SJSA1 (cell line): Measurements from ENCODE around the gene OTULINL.

DNA sequence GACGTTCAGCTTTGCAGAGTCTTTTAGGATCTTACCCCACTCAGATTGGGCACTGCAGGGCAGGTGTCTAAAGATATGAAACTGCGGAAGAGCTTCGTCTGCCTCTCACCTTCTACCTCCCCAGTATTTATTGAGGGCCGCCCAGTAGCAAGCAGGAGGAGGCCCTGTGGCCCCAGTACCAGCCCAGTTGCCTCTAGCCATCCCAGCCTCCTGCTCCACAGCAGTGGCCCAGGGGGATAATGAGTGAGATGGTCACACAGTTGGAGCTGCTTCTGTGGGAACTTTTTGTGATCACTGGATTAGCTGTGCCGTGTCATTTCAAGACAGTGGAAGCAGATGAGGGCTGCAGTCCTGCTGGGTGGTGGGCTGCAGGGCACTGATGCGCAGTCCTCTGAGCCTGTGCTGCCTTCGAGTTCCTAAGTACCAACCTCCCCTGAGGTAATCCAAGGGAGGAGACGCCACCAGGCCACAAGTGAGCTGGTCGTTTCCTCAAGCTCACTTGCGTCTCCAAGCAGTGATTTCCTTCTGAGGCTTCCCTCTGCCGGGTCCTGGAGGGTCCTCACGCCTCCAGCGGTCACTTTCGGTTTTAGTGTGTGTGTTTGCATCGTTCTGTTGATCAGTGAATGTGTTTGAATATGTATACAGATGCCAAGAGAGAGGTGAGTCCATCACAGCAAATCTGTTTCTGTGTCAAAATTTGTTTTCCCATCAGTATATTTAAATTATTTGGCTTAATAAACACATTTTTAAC lies 115.6 kb downstream of the TRIO start:
- RAMPAGE, long total RNA = no peak

- RAMPAGE, long total RNA = no peak
Observed at GRCh38 chr5:14449736-14450613, 131.6 kb upstream of the OTULINL start.

GRCh38 chr5:14471237-14471697 lies 110.3 kb upstream of the OTULINL start:
- RAMPAGE, long total RNA = no peak

DNA sequence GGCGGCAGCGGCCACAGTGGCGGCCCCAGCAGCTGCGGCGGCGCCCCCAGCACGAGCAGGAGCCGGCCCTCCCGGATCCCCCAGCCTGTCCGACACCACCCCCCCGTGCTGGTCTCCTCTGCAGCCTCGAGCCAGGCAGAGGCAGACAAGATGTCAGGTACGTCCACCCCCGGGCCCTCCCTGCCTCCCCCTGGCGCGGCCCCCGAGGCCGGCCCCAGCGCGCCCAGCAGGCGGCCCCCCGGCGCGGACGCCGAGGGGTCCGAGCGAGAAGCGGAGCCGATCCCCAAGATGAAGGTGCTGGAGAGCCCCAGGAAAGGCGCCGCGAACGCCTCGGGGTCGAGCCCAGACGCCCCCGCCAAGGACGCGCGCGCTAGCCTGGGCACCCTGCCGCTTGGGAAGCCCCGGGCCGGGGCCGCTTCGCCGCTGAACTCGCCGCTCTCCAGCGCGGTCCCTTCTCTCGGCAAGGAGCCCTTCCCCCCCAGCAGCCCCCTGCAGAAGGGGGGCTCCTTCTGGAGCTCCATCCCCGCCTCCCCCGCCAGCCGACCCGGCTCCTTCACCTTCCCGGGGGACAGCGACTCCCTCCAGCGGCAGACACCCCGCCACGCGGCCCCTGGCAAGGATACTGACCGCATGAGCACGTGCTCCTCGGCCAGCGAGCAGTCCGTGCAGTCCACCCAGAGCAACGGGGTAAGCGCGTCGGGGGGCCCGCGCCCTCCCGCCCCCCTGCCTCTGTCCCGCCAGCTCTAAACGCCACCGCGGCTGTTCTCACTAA lies 93.8 kb upstream of the OTULINL start:
- RAMPAGE, long total RNA = no peak

- RAMPAGE, long total RNA = no peak
Observed at GRCh38 chr5:14578143-14578551, 3.4 kb upstream of the OTULINL start.

DNA sequence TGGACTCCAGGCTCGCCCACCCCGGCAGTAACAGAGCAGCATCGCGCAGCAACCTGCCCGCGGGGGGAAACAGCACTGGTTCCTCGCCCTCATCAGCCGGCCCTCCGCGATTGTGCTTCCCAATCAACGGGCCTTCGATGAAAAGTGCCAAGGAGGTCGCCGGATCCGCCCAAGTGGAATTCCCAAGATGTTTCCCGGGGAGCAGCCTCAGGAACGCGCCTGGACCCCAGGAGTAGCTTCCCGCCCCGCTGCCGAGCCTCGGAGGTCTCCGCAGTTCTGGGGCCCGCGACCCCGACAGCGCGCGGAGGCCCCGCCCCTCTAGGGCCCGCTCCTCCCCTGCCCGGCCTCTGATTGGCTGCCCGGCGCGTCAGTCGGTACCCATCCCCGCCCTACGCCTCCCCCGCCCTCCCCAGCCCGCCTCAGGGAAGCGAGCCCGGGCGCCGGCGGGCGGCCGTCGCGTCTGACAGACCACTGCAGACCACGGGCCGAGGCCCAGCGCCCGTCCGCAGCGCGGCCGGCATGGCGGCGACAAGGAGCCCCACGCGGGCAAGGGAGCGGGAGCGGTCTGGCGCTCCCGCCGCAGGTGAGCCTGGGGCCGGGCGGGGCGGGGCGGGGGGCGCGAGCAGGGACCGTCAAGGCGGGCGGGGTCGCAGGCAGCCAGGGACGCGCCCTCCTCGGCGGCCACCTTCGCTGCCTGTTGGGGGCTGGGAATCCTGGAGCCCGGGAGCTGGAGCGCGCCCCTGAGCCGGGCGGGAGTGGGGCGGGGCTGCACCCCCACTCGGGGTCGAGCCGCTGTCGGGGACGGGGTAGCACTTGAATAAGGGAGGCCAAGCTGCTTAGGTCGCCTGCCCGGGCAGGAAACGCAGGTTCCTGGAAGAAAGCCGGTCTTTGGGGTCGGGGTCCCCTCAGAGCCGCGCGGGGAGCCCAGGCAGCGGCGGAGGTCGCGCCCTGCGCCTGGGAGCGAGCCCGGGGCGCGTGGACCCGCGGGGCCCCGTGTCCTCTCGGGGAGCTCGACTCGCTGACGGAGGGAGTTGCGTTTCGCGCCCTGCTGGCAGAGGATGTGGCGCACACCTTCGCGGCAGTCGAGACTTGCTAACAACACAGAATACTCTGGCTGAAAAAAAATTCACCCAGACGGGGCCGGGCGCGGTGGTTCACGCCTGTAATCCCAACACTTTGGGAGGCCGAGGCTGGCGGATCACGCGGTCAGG lies at the start of gene OTULINL:
TSS of gene OTULINL (plus strand) at position 417 of the 1,211 bp plus-strand sequence.
- RAMPAGE, long total RNA = no peak

- RAMPAGE, long total RNA = no peak
Observed at GRCh38 chr5:14610881-14611486, 29.4 kb downstream of the OTULINL start.

DNA sequence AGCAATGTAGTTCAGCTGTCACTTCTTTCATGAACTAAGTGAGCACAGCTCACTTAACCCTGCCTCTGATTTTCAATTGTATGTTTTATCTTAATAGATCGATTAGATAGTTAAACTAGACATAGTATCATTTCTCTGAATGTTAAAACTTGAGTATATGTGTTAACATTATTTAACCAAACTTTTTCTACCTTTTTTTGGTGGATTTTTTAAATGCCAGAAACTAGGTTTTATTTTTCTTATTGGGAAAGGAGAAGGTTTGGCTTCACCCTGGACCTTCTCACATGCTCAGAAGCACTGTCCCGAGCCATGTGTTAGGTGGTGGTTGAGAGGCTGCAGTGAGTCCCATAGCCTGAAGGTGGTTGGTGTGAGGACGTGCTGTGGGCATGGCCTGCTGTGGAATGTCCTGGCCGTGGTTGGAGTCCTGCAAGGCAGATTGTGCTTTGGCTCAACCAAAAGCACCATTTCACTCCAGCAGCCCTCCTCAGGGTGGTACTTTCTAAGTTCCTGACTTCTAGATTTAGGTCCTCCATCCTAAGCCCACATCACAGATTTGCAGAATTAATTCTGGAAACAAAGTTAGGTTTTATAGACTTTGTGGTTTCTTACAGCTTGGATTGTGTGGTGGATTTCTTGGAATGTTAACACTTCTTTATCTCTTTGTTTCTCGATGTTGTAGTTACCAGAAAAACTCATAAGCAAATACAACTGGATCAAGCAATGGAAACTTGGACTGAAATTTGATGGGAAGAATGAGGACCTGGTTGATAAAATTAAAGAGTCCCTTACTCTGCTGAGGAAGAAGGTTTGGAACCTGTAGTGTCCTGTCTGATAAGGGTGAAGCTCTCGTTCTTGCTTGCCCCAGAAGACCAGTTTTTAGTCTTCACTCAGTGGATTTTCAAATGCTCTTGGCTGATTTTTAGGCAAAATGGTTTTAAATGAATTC lies 22.6 kb downstream of the OTULIN start:
- RAMPAGE, long total RNA = no peak

DNA sequence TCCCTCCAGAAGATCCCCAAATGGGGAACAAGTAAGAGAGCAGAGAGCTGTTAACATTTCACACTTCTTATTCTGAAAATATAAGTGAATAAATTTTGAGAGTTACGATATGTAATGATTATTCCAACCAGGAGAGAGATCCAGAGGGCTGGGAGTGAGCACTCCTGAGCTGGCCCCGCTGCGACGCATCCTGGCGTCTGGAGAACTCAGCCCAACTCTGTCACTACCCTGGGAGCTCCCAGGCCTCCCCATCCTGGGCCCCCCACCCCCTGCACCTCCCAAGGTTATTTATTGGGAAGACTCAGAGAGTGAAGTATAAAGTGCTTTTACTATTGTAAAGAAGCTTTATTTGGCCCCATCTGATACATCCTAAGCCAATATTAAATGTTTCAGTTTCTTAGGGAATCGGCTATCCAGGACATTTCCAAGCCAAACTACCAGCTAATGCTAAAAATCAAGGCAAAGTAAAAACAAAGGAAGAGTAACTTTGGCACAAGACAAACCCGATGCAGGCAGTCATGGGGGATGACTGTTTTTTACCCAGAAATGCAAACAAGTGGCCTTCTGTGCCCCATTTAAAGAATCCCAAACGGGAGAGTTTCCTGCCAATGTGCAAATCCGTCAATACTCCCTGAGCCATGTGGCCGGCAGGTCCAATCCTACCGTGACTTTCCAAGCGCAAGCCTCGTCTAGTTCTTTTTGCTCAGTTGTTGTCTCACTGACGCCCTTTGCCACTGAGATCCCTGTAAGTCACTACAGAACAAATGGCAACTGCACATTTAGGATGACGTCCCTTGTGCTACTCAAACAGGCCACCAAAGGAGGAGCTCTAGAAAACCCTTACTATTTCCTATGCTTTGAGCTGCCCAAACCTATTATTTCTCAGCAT lies 43.1 kb downstream of the OTULIN start:
- RAMPAGE, long total RNA = no peak

GRCh38 chr5:14811954-14812614 lies 59.5 kb downstream of the ANKH start:
- RAMPAGE, long total RNA = no peak

GRCh38 chr5:14992635-14993108 lies 121.1 kb upstream of the ANKH start:
- RAMPAGE, long total RNA = no peak

DNA sequence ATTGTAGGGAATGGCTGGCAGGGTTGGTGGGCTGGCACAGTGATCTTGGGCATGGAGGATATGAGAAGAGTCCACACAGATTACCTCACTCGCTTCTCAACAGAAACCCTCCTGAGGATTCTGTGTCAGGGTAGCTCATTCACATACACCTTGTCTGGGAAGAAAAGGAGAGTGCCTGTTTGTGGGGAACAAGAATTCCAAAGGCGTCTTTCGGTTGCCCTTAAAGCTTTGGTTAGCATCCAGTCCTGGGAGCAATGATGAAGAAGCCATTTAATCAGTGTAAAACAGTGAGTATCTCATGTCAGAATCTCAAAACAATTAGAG lies 26.2 kb downstream of the FBXL7 start:
- RAMPAGE, long total RNA = no peak

DNA sequence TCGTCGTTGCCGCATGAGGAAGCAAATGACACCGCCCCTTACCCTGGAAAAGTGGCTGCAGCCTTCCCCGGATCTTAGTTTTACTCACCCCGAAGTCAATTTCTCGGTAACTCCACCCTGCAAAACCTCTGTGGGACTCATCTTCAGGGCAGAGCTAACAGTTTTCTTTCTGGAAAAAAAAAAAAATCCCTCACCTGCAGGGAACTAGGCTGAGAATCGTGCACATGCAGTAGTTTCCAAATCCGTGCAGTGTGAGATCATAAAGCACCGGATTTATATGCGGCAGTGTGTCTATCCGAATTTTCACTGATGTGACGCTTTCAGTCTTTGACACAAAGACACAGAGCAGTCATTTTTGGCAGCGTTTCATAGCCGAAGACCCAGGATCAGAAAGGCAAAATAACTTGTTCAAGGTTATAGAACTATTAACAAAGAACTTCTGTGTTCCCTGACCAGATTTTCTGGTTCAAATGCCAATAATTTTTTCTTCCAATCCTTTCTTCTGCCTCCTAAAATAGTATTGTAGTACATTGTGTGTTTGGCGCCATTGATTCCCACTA lies 1.0 kb upstream of the MARCHF11 start:
- RAMPAGE, long total RNA = no peak

- RAMPAGE, long total RNA = no peak
Observed at GRCh38 chr5:16528248-16528727, 62.7 kb upstream of the ZNF622 start.

GRCh38 chr5:16568910-16569307 lies 47.9 kb downstream of the RETREG1 start:
- RAMPAGE, long total RNA = no peak

DNA sequence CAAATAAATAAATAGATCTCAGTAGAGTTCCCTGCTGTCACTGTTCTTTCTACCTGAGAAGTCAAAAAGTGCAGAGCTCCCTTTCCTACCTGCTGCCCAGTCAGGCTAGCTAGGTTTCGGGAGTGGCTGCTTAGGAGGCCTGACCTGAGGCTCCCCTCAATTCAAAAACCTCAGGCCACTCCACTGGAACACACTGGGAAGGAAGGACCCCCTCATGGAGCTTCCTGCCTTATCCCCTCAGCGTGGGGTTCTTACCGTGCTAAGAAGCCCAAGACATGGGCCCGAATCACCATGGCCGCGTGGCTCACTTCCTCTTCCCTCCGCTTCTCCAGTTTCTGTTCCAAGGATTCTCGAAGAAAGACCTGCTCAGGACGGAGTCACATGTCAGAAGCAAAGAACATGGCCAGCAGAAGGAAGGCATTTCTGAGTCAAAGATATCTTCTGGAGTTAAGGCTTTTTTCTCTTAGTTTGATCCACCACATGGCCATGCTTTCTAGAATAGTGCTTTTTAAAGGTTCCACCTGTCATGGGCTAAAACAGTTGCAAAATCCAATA lies 87.6 kb upstream of the RETREG1 start:
- RAMPAGE, long total RNA = no peak

DNA sequence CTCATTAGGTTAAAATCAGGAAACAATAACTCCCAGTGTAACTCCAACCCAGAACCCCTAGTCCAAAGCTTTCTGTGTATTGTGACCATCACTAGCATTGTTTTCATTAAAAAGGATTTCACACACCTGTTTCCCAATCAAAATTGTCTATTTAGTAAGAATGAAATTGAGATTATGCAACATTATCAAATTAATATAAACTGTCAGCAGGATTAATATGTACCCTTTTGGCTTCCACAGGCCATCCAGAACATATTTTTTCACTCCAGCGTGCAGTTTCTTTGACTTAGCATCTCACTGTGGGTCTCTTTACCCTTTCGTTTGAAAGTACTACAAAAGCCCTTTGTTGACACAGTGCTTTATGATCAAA lies 55.0 kb downstream of the MYO10 start:
- RAMPAGE, long total RNA = no peak

DNA sequence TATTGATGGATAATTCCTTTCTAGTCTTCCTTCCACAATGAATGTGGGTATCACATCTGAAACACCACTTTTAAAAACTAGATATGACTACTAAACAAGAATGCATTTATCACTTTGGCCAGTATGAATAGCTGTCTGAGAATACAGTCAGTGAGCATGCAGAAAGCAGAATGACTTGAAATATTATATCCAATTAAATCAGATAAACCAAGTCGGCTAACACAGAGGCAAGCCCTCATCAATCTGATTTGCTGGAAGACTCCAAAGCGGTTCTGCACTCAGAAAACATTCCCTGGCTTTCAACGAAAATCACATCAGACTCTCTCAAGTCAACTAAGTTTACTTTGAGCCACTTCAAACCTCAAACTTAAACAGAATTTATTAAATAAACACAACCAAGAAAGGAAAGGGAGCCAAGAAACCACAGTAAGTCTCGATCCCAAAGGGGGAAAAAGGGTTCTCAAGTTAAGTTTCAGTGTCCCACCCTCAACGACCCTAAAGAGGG lies 1.4 kb downstream of the MYO10 start:
- RAMPAGE, long total RNA = no peak

- RAMPAGE, long total RNA = no peak
Observed at GRCh38 chr5:17129239-17129469, 88.3 kb upstream of the BASP1 start.

DNA sequence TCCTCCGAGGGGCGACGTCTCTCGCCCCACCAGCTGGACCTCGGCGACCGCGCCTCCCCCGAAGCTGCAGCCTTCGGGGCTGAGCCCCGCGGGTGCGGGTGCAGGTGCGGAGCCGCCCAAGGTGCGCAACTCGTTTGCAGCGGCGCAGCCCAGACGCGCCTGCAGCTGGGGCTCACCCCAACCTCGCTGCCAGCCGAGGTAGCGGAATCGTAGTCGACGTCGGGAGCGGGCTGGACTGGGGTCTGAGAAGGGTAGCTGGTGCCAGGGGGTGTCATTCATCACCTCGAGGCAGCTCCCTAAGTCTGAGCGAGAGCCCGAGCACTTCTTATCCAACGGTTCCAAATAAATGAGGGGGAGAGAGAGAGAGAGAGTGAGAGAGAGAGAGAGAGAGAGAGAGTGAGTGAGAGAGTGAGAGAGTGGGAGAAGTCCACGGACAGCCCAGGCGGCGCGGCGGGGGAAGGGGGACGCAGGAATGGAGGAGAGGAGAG lies 687 bp upstream of the BASP1 start:
- RAMPAGE, long total RNA = no peak